ENCODE measurements around a stretch of chr22.

- PRO-cap, 4 experiments = no peak in any of the 4 experiments
- RAMPAGE, long total RNA, 4 experiments = no peak in any of the 4 experiments
These were observed 6.5 kb downstream of the TNRC6B start for GRCh38 chr22:40183990-40184845.

DNA sequence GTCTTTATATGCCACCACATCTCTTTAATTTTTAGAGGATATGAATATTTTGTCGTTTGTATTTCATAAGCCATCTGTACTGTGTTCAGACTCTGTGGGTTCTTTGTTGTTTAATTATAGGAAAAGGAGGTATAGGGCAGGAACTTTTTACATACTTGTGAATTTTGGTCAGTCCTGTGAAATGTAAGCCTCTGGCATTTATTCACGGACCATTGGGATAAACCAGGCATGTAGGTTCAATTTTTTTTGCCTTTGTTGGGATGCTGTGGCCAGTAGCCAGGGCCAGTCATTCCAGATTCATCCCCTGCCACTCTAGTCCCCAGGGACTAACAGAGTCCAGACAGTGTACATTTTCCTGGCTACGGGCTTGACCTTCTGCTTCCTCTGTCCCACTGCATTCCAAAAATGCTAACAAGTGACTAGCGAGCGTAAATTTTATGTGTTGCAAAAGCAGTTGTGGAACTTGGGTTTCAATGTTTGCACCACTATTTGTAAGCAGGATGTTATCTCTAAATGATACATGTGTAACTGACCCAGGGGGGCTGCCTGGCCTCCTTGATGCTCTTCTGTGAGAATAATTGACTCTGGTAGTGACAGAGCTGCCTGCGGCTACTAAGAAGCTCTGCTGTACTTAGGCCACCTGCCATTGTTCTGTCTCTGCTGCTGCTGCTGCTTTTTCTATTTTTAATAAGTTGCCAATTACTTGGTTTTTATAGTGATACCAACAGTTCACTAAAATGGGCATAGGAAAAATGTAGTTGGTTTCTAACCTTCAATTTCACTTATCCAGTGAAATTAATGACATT is 26.6 kb downstream of the TNRC6B start:
- PRO-cap, 4 experiments = no peak in any of the 4 experiments
- RAMPAGE, long total RNA, 4 experiments = no peak in any of the 4 experiments

DNA sequence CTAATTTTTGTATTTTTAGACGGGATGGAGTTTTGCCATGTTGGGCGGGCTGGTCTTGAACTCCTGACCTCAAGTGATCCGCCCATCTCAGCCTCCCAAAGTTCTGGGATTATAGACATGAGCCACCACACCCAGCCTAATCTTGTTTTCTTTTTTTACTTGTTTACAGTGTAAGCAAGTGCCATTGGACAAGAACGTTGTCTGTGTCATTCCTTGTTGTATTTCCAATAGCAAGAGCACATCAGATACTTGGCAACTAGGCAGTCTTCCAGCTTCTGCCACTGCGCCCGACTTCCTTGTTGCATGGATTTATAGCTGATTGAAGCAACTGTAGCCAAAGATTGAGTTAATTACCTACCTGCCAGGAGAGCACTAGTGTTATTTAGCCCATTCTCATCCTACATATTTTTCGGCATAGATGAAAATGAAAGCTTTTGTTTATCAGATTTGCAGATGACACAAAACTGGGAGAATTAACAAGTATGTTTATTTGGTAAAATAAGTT is 3.0 kb upstream of the SGSM3 start:
- PRO-cap, 4 experiments = no peak in any of the 4 experiments
- RAMPAGE, long total RNA, 4 experiments = no peak in any of the 4 experiments

GRCh38 chr22:40413825-40414638 is 43.6 kb downstream of the SGSM3 start:
- PRO-cap, 4 experiments = no peak in any of the 4 experiments
- RAMPAGE, long total RNA, 4 experiments = no peak in any of the 4 experiments

DNA sequence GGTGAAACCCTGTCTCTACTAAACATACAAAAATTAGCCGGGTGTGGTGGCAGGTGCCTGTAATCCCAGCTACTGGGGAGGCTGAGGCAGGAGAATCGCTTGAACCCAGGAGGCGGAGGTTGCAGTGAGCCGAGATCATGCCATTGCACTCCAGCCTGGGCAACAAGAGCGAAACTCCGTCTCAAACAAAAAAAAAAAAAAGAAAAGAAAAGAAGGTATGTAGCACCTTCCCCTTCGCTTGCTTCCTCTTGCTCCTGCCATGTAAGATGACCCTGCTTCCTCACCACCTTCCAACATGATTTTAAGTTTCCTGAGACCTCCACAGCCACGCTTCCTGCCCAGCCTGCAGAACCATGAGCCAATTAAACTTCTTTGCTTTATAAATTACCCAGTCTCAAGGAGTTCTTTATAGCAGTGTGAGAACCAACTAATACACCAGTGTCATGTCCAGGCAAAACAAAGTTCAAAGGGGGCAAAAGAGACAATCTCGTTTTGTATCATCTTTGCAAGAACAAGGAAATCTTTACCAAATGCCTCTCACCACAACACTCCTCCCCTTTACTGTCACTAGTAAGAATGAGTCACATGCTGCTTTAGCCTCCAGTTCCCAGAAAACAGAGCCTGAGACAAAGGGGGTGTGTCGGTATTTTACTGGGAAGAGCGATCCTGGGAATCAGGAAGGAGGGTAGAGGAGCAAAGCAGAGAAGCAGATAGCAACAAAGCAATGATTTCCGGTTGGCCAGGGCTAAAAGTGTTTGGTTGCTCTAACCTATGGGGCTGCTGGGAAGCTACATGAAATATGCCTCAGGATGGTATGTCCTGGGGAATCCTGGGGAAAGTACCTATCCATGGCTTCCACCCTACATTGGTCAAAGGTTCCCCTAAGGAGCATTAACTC is 10.5 kb upstream of the MCHR1 start:
- PRO-cap, 4 experiments = no peak in any of the 4 experiments
- RAMPAGE, long total RNA, 4 experiments = no peak in any of the 4 experiments

GRCh38 chr22:40676163-40676578 is 3.1 kb upstream of the MCHR1 start:
- PRO-cap, 4 experiments = no peak in any of the 4 experiments
- RAMPAGE, long total RNA, 4 experiments = no peak in any of the 4 experiments

DNA sequence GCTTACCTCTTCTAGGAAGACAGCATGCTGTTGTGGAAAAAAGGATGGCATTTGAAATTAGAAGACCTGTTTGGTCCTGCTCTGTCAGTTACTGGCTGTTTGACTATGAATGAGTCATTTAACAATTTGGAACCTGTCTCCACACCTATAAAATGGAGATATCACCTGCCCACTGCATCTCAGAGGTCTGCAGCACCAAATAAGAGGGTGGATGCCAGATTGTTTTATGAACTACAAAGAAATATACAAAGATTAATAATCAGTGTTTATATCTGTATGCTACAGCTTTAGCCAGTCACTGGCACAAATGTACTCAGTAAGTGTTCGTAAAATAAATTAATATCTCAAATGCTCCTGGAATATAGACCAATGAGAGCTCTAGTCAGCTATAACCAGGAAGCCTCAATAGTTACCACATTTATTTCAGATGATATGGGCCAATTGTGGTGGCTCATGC is 60.7 kb downstream of the SLC25A17 start:
- PRO-cap, 4 experiments = no peak in any of the 4 experiments
- RAMPAGE, long total RNA, 4 experiments = no peak in any of the 4 experiments

DNA sequence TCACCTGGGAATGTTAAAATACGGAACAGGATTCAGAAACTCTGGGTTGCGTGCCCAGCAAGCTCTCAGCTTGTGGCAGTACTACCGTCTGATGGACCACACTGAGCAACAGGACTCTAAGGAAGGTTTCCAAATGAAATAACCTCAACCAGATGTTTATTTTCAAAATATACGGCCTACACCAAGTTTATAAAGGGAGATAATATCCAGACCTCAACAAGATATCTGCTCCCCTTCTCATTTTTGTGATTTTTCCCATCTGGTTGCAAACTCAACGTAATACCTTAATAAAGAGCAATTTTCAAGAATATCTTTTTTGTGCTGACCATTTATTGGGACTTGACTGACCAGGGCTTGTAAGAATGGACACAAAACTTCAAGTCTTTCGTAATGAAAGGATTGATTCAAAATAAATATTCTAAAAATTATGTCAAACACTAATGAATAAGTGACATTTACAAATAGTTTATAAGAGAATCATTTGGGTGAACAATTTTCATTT is 49.3 kb downstream of the SLC25A17 start:
- PRO-cap, 4 experiments = no peak in any of the 4 experiments
- RAMPAGE, long total RNA, 4 experiments = no peak in any of the 4 experiments

- PRO-cap, 4 experiments = no peak in any of the 4 experiments
- RAMPAGE, long total RNA, 4 experiments = no peak in any of the 4 experiments
These were observed 15.5 kb downstream of the RBX1 start for GRCh38 chr22:40966614-40967184.

DNA sequence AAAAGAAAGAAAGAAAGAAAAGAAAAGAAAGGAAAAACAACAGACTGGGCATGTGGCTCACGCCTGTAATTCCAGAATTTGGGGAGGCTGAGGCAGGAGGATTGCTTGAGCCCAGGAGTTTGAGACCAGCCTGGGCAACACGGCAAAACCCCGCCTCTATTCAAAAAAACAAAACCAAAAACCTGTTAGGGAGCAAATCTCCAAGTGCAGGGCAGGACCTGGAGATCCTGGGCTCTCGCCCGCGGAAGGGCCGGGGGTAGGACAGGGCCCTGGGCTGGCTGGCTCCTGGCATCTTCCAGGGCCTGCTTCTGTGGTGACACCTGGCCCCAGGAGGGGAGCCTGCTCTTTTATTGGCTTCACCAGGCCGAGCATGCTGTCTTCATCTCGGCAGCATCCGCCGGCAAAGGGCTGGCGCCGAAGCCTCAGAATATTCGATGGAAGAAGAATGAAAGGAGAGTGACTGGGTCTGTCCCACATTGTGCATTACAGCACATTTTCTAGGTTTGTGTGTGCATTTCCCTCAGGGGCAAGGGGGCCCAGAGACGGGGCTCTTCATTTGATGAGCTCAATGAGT is 69.8 kb downstream of the RBX1 start:
- PRO-cap, 4 experiments = no peak in any of the 4 experiments
- RAMPAGE, long total RNA, 4 experiments = no peak in any of the 4 experiments

GRCh38 chr22:41022450-41023224 is 69.8 kb upstream of the EP300 start:
- PRO-cap, 4 experiments = peak in 4 of 4 experiments; most common plus-strand start chr22:41022755 (in 4); most common minus-strand start chr22:41022629 (in 4)
- RAMPAGE, long total RNA, 4 experiments = no peak in any of the 4 experiments

DNA sequence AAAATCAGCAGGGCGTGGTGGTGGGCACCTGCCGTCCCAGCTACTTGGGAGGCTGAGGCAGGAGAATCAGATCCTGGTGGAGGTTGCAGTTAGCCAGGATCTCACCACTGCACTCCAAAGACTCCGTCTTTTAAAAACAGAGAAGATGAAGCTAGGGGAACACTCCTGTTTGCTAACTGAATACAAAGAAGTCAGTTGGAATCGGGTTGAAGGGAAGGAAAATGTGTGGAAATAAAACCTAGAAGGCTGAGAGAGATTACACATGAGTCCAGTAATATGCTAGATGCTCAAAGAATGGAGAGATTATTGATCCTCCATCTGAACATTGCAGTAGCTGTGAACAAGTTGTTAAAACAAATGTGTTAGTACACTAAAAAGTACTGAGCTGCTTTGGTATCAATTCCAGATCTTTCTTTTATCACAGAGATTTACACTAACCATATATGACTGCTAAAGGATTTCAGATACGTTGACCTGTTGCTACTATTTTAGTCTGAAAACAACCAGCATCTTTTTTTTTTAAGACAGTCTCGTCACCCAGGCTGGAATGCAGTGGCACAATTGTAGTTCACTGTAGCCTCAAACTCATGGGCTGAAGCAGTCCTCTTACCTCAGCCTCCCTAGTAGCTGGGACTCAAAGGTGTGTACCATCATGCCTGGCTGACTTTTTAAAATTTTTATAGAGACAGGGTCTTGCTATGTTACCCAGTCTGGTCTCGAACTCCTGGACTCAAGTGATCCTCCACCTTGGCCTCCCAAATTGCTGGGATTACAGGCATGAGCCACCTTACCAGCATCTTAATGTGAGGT is 24.3 kb upstream of the L3MBTL2 start:
- PRO-cap, 4 experiments = peak in 1 of 4 experiments; most common plus-strand start position 146 of the sequence (in 1)
- RAMPAGE, long total RNA, 4 experiments = no peak in any of the 4 experiments

DNA sequence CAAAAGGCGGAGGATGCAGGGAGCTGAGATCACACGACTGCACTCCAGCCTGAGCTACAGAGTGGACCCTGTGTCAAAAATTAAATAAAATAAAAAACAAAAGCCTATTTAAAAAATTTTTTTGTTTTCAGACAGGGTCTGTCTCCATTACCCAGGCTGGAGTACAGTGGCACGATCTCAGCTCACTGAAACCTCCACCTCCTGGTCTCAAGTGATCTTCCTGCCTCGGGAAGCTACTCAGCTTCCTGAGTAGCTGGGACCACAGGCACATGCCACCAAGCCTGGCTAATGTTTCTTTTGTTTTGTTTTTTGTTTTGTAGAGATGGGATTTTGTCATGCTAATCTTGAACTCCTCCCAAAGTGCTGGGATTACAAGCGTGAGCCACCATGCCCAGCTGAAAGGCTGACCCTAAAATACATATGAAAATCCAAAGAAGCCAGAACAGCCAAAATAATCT is 20.5 kb upstream of the L3MBTL2 start:
- PRO-cap, 4 experiments = no peak in any of the 4 experiments
- RAMPAGE, long total RNA, 4 experiments = no peak in any of the 4 experiments

- PRO-cap, 4 experiments = peak in 1 of 4 experiments; most common minus-strand start chr22:41274408 (in 1)
- RAMPAGE, long total RNA, 4 experiments = no peak in any of the 4 experiments
These were observed 11.7 kb downstream of the RANGAP1 start for GRCh38 chr22:41274166-41274883.

DNA sequence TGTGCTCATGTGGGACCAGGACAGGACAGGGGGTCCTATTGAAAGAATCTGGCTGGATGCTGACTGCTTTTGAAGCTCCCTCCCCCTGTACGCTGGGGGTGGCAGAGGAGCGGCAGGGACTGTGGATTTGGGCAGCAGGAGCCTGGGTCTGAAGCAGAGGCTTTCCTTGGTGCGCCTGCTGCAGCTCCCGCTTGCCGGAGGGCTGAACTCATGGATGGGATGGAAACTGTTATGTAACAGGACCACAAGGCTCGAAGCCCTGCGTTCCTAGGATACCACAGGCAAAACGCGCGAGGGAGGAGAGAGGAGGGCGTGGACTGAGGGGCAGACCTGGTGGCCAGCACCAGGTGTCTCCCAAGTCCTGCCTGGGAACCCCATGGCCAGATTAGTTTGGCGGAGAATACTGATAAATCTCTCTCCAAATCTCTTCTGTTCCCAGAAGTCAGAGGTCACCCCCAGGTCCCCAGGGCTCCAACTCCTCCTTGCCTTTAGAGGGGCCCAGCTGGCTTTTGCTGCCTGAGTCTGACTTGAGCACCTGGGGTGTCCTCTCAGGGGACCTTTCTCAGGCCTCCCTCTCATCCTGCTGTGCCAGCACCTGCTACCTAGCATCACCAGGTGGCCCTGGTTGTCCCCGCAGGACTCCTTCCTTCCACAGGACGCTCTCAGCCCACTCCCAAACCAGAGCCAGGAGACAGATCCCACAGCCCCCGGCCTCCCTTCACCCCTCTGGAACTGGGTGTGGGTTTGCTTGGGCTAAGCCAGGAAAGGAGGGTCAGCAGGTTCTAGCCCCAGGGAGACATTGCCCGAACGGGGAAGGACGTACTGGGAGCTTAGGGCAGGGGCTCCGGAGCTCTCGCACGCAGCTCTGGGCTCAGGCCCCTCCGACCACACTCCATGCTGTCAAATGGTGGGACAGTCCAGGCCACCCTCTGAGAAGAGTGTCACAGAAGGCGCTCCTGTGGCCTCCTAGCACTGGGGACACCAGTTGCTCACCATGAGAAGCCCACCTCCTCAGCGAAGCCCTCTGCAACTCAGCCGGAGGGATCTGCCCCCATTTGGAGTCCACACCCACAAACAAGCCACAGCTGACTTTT is 13.5 kb upstream of the TEF start:
- PRO-cap, 4 experiments = peak in 1 of 4 experiments; most common minus-strand start position 204 of the sequence (in 1)
- RAMPAGE, long total RNA, 4 experiments = no peak in any of the 4 experiments

DNA sequence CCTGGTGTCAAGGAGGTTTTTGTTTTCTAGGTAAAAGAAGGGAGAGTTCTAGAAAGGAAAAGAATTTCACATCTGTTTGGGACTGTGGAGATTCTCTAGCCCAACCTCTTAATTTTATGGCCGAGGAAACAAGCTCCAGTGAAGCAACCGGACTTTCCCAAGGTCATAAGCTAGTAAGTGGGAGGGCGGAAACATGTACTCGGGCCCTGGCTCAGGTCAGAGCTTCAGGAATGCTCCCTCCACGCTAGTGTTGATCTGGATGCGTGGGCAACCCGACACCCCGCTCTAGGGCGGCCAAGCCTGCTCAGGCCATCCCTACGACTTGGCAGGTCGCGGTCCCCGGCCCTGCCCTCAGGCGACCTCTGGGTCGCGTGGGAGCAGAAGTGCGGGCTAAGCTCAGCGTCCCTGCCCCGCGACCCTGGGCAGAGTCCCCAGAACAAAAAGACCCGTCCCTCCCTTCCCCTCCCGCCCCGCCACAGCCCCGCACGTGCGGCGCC is 850 bp upstream of the TEF start:
- PRO-cap, 4 experiments = peak in 4 of 4 experiments; most common plus-strand start position 247 of the sequence (in 3); most common minus-strand start position 167 of the sequence (in 3)
- RAMPAGE, long total RNA, 4 experiments = no peak in any of the 4 experiments

DNA sequence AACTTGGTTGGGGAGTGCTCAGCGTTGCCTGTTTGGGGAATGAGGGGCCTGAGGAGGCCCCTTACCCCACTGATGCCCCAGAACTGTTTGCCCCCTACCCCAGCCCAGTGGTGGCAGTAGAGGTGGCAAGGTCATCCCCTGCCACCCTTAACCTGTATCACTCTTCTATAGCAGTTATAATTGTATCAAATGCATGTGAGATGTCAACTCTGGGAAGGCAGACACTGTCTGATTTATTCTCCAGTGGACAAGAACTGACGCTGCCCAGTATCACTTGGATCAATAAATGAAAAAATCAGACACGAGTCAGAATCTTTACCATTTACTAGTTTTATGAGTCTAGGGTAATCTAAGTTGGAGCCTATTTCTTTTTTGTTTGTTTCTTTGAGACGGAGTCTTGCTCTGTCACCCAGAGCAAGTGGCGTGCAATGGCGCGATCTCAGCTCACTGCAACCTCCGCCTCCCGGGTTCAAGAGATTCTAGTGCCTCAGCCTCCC is 14.5 kb downstream of the TOB2 start:
- PRO-cap, 4 experiments = no peak in any of the 4 experiments
- RAMPAGE, long total RNA, 4 experiments = no peak in any of the 4 experiments

GRCh38 chr22:41589166-41589667 is 423 bp downstream of the PMM1 start:
- PRO-cap, 4 experiments = peak in 2 of 4 experiments; most common plus-strand start chr22:41589496 (in 1); most common minus-strand start chr22:41589480 (in 2)
- RAMPAGE, long total RNA, 4 experiments = no peak in any of the 4 experiments

- PRO-cap, 4 experiments = peak in 3 of 4 experiments; most common plus-strand start chr22:41688111 (in 3)
- RAMPAGE, long total RNA, 4 experiments = no peak in any of the 4 experiments
These were observed 699 bp downstream of the SNU13 start for GRCh38 chr22:41687587-41688749.

DNA sequence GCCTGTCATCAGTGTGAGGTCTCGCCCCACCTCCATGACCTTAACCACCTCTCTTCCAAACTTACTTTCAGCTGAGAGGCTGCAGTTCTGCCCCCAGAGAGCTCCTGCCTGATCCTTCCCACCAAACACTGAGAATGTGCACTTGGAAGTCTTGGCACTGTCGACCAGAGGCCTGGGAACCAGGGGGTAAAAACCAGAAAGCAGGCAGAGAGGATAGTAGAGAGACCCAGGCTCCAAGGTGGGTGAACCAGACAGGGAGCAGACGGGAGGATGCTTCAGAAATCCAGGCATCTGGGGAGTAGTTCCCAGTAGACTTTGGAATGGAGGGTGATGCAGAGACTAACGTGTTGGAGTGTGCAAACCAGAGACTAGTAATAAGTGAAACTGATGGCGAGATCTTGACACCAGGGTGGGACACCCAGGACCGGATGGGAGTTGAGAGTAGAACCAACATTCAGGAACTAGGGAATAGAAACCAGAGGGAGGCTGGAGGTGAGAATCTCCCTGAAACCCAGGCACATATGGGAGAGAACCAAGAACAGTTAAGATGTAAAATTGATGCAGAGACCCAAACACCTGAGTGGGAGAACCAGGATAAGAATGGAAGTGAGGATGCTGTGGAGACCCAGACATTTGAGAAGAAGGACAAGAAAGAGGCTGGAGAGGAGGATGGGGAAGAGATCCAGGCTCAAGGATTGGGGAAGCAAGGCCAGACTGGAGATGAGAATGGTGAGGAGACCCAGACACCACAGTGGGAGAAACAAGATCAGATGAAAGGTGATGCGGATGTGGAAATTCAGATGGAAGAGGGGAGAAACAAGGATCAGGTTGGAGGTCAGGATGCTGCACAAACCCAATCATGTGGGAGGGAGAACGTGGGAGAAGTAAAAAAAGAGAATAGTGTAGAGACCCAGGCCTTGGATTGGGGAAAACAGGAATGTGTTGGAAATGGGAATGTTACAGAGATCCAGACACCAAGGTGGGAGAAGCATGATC is 5.1 kb upstream of the MEI1 start:
- PRO-cap, 4 experiments = no peak in any of the 4 experiments
- RAMPAGE, long total RNA, 4 experiments = no peak in any of the 4 experiments

All from spleen (tissue), 7 donors.